Smooth muscle cell (in vitro differentiated cells): ENCODE measurements around a stretch of chr15.

GRCh38 chr15:20505972-20506625 is 35.5 kb downstream of the GOLGA6L6 start:
- RAMPAGE, long total RNA = no peak

DNA sequence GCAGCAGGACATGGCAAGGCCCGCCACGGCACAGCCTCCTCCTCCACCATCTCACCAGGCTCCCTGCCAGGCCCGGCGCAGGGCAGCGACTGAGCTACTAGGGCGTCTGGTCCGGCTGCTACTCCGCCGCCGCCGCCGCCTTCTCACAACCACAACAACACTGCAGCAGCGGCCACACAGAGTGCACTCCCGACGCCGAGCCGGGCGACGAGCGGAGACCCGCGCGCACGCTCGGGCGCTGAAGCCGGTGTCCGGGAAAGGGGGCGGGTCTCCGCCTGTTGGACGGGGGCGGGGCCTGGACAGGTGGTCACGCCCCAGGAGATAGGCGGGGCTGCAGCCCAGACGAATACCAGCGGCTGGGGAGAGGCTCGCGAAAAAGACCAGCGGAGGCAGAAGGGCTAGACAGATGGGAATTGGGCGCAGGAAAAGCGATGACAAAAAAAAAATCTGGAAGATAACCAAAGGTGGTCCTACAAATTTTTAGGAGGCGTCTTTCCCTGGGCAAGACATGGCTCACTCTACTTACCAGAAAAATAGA is 110.1 kb downstream of the POTEB2 start:
- RAMPAGE, long total RNA = no peak

DNA sequence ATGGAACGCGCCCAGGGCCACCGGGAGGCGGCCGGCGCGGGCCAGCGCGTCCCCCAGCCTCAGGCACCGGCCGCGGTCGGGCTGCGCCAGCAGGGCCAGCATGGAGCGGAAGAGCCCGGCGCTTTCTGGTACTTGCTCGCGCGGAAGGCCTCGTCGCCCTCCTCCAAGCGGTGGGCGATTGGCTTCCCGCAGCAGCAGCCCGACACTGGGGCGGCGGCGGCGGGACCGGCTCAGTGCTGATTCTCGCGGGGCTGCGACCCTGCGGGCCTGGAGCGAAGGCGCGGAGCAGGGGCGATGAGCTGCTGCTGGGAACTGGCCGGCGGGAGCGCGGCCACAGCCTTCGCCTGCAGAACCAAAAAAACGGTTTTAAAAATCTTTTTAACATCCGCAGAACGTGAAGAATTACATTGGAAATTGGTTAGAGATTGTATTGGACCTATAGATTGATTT is 95.3 kb downstream of the POTEB3 start:
- RAMPAGE, long total RNA = no peak

DNA sequence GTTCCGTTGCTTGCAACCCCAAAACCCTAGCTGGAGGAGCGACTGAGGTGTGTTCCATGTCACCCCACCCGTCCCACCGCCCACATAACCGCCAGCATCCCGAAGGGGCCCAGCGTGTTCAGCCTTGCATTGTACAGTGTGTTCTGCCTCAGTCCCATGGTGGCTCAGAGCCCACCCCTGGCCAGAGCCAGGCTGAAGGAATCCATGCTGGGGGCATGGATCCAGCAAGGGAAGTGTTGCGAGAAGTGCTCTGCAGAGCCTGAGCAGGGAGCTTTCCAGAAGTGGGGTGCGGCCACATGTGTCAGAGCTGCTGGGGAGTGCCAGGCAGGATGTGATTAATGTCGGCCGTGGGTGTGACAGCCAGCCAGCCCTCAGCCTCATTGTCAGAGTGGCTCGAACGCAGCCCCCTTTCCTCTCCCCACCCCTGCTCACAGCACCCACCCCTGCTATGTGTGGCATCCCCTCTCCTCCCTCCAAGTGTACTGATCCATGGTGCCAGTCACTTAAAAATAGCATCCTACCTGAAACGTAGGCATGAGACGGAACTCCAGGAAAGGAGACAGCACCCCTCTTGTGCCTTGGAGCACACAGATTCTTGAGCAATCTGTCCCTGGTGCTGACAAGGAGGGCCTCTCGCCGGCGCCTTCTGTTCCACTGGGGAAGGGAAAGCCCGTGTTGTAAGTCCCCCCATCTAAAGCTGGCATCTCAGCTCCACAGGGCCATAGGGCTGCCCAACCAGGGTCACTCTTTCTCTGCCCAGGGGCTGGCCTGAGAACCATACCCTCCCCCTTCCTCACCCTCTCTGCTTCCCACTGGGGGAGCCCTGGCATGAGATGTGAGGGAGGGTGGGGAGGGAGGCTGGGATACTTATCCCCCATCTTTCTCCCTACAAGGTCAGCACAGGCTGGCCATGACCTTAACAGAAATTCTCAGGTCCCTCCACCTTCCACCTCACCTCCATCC is 145.0 kb downstream of the OR4N4 start:
- RAMPAGE, long total RNA = no peak

- RAMPAGE, long total RNA = no peak
These were observed 121.8 kb upstream of the NIPA1 start for GRCh38 chr15:22664194-22665577.

DNA sequence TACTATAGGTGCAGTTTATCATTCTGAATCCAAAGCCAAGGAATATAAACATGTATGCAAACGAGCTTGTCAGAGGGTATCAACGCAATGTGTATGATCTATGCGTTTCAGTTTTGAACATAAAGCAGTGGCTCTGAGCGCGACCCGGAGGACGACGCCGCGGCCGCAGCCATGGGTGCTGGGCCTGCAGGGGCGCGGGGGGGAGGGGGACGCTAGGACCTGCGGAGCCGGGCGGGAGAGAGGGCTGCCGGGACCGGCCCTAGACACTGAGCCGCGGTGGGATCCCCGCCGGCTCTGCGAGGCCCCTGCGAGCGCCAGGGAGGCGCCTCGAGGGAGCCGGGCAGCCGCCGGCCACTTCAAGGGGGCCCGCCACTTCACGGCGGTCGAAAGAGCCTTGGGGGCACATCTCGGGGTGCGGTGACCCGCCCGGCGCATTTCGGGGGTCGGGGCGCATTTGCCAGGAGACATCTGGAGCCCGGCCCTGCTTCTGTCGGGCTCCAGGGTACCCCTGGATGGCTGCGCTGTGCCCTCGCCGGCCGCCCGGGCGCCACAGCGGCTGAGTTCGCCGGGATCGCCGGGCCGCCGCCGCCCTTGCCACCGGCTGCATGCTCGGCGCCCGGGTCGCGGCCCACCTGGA is 72.0 kb upstream of the NIPA1 start:
- RAMPAGE, long total RNA = no peak

- RAMPAGE, long total RNA = no peak
These were observed 1.4 kb downstream of the NIPA2 start for GRCh38 chr15:22839767-22840405.

DNA sequence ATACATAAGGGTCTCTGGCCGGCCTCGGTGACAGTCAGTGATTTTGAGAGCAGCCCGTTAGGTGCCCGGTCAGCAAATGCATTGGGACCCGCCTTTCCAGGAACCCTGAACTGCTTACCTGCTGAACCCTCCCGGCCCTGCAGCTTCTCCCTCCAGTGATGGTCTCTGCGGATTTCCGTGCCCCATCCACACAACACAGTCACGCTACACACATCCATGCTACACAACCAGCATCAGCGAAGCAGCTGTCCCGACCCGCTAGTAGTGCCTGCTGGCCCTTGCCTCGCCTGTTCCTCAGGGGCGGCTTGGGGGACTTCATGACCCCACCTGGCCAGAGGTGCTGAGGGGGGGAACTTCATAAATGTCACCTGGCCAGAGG is 449 bp upstream of the TUBGCP5 start:
- RAMPAGE, long total RNA = no peak

- RAMPAGE, long total RNA = no peak
These were observed 43.3 kb downstream of the GOLGA8S start for GRCh38 chr15:23397830-23398257.

DNA sequence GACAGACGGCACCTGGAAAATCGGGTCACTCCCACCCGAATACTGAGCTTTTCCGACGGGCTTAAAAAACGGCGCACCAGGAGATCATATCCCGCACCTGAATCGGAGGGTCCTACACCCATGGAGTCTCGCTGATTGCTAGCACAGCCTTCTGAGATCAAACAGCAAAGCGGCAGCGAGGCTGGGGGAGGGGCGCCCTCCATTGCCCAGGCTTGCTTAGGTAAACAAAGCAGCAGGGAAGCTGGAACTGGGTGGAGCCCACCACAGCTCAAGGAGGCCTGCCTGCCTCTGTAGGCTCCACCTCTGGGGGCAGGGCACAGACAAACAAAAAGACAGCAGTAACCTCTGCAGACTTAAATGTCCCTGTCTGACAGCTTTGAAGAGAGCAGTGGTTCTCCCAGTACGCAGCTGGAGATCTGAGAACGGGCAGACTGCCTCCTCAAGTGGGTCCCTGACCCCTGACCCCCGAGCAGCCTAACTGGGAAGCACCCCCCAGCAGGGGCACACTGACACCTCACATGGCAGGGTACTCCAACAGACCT is 27.3 kb upstream of the NDN start:
- RAMPAGE, long total RNA = no peak

DNA sequence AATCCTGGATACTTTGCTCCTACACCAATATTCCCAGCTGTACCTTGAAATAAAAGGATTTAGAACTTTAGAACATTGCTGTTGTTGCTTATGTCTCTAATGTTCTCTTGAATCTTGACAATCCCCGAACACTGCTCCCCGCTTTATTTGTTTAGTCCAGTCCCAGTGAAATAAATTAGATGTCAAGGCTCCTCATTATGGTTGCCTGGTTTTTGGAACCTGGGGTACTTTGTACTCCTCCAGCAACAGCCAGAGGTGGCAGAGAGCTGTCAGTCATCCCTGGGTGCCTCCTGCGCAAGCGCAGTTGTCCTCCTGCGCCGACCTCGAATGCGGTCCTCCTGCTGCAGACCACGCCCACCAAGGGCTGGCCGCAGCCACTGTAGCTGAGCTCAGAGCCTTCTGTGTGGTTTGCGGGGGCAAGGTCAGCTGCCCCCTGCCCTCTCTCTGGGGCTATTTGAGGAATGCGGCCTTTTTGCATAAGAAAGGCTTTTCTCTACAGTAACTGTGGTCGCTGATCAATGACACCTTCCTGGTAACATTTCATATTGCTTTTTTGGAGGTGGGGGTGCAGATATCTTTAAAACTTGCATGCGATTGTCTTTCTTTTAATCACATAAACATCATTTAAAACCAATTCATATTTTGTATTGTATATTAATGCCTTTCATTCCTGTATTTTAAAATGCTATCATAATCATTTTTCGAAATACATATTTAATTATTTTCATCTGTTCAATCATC is 131.3 kb upstream of the SNRPN start:
- RAMPAGE, long total RNA = no peak

- RAMPAGE, long total RNA = no peak
These were observed 76.6 kb upstream of the SNRPN start for GRCh38 chr15:24878219-24878571.

- RAMPAGE, long total RNA = no peak
These were observed 23.1 kb downstream of the UBE3A start for GRCh38 chr15:25415705-25416177.

DNA sequence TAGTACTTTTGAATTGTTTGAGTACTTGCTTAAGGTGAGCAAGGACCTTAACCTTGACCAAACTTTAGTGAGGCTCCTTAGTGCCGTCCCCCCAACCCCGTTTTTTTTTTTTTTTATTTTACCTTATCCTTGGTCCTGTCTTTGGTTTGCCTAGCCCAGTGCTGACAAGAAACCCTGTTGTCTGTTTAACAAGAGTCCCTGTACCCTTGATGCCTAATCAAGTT is 77.1 kb upstream of the UBE3A start:
- RAMPAGE, long total RNA = no peak

- RAMPAGE, long total RNA = no peak
These were observed 193.0 kb upstream of the UBE3A start for GRCh38 chr15:25631835-25632169.

GRCh38 chr15:25718040-25718720 is 144.9 kb downstream of the ATP10A start:
- RAMPAGE, long total RNA = no peak

DNA sequence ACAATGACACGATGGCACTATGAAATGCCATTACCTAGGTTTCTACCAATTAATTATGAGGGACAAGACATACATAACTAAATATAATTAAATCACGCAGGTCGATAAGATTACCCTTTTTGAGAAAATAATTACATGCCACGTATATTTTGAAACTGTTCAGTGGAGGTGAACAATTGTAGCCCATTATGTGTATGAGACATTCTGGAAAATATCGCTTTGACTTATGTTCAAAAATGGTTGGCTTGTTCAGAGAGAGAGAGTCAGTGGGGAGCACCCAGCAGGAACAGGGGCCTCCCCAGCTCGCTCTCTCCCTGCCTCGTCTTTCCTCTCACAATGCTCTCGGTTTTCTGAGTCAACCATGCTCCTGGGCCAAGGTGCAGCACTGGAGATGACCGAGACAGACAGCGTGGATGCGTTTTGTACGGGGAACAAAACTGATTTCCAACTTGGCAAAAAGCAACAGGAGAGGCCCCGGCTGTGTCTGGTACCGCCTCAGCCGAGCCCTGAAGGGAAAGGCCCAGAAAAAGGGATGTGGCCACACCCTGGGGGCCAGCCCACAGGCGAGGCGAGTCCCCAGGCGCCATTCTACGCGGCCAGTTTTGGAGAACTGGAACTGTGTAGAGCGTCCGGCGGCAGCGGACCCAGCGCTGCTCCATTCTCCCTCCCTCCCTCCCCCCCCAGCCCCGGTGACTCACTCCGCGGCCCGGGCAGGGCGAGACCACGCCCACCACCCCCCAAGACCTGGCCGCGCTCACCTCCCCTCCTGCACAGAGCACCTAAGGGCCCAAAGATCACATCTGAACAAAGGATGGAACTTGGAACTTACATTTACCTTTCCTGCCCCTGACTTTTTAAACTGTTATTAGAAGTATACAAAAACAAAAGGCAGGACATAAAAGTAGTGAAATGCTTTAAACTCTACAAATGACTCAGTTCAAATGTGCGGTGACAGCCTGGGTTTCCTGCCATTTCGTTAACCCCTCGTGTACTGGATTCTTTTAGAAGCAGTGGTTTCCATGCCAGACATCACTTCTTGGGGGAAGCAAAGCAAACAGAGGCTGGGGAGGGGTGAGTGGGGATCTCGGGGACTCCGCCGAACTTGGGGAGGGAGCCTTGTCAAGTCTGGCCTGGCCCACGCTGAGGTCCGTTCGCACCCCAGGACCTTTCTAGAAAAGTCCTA is 12.8 kb downstream of the ATP10A start:
- RAMPAGE, long total RNA = start-site peak on the minus strand centred at position 633 of the sequence, 50 bp wide, 17 and 20 reads in 2 replicates

DNA sequence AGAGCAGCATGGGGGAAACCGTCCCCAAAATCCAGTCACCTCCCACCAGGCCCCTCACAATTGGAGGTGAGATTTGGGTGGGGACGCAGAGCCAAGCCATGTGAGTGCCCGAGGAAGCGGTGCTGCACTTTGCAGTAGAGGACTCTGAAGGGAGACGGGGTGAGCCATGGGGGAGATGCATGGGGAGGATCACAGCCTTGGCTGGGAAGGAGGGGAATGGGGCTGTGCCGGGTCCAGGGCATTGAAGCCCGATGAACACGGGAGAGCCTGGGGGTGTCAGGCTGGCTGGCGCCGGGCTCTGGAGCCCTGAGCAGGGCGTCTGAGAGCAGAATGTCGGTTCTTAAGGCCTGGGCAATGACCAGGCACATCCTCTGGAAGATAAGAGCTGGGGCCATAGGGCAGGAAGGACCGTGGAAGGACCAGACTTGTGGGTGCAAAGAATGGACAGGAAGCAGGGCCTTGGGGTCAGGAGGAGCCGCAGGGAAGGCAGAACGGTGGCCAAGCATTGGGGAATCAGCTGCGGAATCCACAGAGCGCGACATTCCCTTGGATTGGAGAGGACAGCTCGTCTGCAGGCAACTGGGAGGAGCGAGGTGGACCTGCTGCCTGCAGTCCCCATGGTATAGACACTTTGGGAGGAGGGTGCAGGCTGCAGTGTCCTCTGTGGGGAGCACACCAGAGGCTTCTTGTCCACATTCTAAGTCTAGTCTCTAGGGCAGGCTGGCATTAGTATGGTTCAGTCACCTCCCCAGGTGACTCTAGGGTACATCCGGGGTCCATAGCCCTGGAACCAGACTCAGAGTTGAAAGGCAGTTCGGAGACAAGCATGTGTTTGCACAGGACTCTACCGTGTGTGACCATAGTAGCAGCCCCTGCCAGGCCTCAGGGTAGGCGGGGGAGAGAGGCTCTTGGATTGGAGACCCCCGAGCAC is 118.0 kb downstream of the GABRG3 start:
- RAMPAGE, long total RNA = no peak

DNA sequence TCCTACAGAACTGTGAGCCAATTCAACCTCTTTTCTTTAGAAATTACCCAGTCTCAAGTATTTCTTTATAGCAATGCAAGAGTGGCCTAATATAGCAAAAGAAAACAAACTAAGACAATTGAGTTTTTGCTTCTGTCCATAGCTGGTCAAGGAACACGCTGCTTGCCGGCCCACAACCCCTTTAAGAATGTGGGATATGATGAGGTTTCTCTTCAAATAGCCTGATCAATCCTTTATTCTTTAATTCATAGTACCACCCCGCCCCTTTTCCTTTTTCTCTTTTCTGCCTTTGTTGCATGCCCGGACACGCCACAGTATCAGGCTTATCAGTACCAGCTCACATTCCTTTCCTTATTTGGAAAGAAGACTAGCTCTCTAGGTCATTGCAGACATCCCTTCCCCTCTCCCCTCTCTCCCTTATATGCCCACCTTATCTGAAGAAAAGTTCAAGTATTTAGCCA is 404.6 kb downstream of the OCA2 start:
- RAMPAGE, long total RNA = no peak

- RAMPAGE, long total RNA = no peak
These were observed 8.1 kb upstream of the OCA2 start for GRCh38 chr15:28107130-28107638.